Skin of body (tissue), 2 donors: ENCODE measurements around the genes CAPZA1, SLC16A1 and MAGI3.

GRCh38 chr1:112512853-112513716 lies 4.3 kb downstream of the WNT2B start:
- RAMPAGE, long total RNA: no peak

DNA sequence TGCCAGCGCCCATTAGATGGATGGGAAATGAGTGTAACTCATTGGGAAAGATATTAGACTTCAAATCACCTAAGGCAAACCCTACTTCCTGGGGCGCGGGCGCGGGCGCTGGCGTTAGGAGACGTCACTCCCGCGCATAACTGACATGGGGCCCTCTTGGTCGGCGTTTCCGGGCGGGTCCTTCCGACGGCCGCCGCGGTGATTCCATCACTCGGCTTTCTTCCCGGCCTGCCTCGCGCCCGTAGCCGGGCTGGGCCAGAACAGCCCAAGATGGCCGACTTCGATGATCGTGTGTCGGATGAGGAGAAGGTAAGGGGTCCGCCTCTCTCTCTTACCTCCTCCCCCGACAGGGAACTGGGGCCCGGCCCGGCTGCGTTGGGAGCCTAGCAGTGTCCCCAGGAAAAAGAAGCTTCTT lies at the start of gene CAPZA1:
TSS of gene CAPZA1 (plus strand) at position 258 of the 415 bp plus-strand sequence.
- RAMPAGE, long total RNA: start-site peak on the plus strand centred at position 213 of the sequence, 101 bp wide, 860 and 136 reads in 2 replicates

DNA sequence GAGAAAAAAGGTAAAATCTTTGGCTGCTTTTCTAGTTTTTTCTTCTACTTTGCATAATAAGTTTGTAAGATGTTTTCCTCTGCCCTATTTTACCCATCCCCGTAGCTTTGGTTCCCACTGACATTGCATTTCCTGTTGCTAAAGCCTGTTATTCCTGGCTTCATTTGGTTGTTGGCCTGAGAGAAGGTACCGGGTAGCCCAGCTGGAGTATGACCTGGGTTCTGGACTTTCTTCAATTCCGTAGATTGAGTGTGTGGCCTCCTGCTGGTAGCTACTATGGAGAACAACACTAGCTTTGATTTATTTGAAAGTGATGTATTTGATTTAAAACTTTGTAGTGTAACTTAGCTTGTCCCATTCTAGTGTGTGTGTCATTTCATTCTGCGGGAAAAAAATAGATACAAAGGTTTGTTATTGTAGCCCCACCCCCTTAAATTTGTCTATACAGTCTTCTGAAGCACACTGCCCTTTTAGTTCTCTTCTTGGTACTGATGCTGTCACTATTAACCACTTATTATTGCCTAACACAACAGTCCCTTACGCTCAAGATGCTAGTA lies 860 bp upstream of the MOV10 start:
- RAMPAGE, long total RNA: no peak

DNA sequence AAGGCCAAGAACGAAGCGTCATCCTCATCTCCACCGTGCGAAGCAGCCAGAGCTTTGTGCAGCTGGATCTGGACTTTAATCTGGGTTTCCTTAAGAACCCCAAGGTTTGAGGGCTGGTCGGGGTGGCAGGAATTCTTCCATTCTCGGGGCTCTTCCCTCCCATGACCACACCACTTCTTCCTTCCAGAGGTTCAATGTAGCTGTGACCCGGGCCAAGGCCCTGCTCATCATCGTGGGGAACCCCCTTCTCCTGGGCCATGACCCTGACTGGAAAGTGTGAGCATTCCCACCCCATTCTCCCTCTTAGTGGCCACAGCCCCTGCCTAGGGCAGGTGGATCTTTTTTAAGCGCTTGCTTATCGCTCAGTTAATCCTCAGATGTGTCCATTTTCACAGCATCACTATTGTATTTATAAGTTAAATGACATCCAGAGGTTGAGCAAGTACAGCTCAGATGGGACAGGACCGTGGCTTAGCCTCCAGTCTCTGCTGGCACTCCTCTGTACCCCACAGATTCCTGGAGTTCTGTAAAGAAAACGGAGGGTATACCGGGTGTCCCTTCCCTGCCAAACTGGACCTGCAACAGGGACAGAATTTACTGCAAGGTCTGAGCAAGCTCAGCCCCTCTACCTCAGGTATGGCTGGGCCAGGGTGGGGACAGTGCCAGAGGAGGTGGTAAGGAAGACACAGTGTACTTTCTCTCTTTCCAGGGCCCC lies 7.1 kb downstream of the RHOC start:
- RAMPAGE, long total RNA: no peak

DNA sequence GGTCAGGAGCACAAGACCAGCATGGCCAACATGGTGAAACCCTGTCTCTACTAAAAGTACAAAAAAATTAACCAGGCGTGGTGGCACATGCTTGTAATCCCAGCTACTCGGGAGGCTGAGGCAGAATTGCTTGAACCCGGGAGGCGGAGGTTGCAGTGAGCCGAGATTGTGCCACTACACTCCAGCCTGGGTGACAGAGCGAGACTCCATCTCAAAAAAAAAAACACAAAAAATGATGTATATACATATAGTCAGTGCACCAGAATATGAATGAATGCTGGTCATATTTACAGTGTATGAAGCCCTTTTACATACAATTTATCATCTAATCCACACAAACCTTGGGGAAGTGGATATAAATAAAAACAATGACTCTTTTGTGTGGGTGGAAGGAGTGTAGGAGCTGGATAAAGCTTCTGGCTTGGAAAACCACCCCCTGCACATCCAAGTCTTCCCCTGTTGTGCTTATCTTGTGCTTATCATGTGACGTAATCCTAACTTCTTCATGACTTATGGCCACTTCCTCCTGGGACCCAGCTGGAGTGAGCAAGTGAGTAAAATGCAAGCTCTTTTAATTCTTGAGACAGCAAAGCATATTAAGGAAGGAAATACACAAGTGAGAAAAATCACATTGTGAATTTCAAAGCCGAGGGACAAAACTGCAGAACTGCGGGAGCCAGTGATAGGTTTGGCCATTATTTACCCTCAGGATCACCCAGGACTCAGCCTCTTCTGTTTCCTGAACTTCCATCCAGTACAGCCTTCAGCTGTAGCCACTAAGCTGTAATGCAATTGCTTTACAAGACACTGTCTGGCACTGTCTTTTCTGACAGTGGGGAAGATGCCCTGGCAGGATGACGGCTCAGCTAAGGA lies 100.3 kb downstream of the TAFA3 start:
- RAMPAGE, long total RNA: no peak

GRCh38 chr1:112881752-112882140 lies 74.2 kb downstream of the SLC16A1 start:
- RAMPAGE, long total RNA: no peak

DNA sequence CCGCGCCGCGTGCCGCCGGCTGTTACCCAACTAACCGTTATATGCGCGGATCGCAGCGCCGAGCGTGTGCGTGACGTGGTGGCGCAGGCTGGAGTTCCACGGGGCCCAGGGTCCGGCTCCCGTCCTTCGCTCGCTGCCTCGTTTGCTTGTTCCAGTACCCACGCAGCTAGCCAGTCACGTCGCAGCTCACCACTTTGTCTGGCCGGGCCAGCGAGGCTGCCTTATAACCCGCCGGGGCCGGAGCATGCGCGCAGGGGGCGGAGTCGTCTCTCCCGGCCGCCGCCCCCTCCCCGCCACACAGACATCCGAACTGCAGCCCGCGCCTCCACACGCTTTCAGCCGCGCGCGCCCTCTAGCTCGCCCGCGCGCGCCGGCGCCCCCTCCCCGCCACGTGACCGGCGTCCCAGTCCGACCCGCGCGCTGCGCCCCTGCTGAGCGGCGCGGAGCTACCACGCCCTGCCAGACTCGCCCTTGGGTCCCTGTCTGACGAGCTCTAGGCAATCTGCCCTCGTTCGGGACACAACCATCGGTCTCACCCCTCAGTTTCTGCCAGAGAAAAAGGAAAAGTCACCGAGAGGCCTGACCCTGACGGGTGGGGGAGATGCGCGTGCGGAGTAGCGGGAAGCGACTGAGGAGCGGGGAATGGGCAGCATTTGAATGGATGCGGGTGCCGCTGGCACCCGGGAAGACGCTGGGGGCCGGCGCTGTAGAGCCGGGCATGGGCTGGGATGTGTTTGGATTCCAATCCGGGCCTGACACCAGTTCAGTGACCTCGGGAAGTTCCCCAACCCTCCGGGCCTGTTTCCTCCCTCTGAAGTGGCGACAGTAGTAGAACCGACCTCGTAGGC lies at the start of gene SLC16A1:
TSS of gene SLC16A1 (minus strand) at position 197 of the 848 bp plus-strand sequence.
- RAMPAGE, long total RNA: no peak

DNA sequence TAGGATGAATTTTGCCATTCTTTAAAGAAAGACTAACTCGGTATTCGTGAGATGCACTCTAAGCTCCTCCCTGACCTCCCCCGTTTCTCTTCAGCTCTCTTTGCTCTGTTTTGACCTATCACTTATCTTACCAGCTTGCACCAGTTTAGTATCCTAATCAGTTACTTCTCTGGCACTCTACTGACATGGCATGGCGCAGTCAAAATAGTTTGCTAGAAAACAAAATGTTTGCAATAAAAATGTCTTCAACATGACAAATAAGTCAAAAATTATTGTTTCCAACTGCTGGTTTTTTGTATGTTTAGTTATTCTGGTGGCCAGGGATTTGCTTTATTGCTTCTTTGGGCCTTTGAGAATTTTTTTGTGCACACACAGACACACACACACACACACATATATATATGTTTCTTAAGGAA lies 8.4 kb upstream of the SLC16A1 start:
- RAMPAGE, long total RNA: no peak

- RAMPAGE, long total RNA: no peak
These were observed 13.9 kb upstream of the LRIG2 start for GRCh38 chr1:113059047-113059481.

DNA sequence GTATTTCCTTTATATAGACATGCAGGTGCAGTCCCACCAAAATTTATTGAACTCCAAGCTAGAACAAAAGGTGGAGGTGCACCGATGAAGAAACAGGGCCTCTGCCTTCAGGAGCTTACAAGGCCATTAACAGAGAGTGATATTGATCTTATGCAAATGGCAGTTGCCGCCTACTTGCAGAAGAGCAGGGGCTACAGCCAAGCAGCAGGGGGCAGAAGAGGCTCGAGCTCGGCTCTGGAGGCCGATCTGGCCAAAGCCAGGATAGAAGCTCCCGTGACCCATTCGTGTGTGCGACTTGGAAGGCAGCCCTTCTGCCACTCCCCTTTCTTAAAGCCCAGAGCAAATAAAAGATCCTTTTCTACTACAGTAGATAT lies 448 bp upstream of the LRIG2 start:
- RAMPAGE, long total RNA: no peak

- RAMPAGE, long total RNA: no peak
These were observed 137.1 kb downstream of the LRIG2 start for GRCh38 chr1:113210051-113210643.

GRCh38 chr1:113390362-113390912 lies at the start of gene MAGI3:
MAGI3 (plus strand) TSS chr1:113390515.
- RAMPAGE, long total RNA: no peak

- RAMPAGE, long total RNA: no peak
These were observed 3.9 kb downstream of the MAGI3 start for GRCh38 chr1:113394089-113394679.

- RAMPAGE, long total RNA: no peak
These were observed 53.5 kb downstream of the MAGI3 start for GRCh38 chr1:113443767-113444271.

GRCh38 chr1:113446492-113447378 lies 56.4 kb downstream of the MAGI3 start:
- RAMPAGE, long total RNA: no peak

DNA sequence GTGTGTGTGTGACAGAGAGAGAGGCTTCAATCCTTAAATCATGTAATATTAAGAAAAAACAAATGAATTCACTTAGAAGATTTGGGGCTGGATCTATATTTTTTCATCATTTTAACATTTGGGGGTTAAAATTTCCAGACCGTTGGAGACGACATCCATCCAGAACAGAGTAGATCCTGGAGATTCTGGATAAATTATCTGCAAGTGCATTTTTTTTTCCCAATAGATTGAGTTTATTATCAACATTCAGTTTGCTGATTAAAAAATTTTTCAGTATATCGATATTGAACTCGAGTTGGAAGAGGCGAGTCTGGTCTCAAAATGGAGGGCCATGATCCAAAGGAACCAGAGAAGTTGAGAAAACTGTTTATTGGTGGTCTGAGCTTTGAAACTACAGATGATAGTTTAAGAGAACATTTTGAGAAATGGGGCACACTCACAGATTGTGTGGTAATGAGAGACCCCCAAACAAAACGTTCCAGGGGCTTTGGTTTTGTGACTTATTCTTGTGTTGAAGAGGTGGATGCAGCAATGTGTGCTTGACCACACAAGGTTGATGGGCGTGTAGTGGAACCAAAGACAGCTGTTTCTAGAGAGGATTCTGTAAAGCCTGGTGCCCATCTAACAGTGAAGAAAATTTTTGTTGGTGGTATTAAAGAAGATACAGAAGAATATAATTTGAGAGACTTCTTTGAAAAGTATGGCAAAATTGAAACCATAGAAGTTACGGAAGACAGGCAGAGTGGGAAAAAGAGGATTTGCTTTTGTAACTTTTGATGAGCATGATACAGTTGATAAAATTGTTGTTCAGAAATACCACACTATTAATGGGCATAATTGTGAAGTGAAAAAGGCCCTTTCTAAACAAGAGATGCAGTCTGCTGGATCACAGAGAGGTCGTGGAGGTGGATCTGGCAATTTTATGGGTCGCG lies 59.3 kb downstream of the MAGI3 start:
- RAMPAGE, long total RNA: no peak

- RAMPAGE, long total RNA: no peak
These were observed 70.8 kb downstream of the MAGI3 start for GRCh38 chr1:113460944-113461721.

DNA sequence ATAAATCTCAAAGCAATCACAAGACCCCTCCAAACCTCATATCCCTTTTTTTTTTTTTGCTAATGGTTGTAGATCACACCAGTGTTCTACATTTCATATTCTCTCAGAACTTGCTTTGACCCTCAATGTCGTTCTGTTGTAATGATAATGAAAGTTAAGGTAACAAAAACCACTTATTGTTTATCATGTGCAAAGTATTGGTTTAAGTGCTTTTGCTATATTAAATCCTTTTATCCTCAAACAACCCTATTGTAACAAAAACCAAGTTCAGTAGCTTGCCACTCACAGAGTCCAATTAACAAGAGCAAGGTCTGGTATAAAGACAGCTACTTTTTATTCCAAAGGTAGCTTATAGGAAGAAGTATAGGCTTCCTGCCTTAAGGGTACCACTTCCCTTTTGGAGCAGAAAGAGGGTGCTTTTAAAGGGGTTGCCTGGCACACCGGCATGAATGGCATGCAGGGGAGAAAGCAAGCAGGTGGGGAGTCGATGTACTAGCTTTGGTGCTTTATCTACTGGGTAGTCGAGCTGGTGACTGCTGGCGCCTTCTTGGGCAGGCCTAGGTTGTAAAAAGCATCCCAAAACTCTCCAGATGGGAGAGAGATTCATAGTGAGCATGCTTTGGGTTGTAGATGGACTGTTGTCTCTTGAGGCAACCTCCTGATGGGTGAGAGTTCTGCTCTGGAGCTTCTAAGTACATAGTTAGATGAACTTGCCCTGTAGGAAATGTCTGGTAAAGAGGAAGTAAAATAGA lies 116.2 kb downstream of the MAGI3 start:
- RAMPAGE, long total RNA: no peak

- RAMPAGE, long total RNA: no peak
These were observed 584 bp downstream of the PHTF1 start for GRCh38 chr1:113758454-113759349.

GRCh38 chr1:113760485-113760850 lies 1.2 kb upstream of the PHTF1 start:
- RAMPAGE, long total RNA: no peak